Hair follicle dermal papilla cell (primary cell): ENCODE measurements around a stretch of chr10.

DNA sequence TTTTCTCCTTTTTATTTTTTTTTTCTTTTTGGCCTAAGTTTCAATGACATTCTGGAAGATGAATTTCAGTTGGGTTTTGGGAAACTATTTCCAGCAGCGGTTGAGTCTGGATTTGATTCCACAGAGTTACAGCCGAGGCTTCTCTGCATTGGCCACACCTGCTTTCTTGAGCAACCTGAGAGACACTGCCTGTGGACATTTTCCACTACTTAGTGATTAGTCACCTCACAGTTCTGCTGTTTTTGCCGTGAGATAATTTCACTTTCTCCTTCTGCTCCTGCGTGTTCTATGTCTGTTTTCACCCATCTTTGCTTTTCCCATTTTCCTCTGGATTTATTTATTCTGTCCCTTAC is 243.0 kb downstream of the BICC1 start:
- CAGE, long polyA plus RNA = no peak

- CAGE, long polyA plus RNA = no peak
These were observed 176.3 kb upstream of the PHYHIPL start for GRCh38 chr10:59000114-59000485.

DNA sequence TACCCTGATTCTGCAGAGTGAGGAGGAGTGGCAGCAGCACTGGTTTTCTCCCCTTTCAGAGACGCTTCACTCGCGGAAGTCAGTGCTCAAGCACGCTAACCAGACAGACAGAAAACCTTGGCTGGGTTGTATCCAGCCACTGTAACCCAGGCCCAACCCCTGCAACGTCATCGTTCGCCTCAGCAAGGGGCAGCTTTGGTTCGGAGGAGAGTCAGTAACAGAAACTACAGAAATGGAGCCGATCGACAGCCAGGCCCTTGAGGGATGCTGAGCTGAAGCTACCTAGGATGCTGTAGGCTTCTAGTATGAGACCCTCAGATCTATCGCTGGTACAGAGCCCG is 171.0 kb downstream of the SLC16A9 start:
- CAGE, long polyA plus RNA = no peak

GRCh38 chr10:59709195-59709458 is 523 bp downstream of the SLC16A9 start:
- CAGE, long polyA plus RNA = no peak

DNA sequence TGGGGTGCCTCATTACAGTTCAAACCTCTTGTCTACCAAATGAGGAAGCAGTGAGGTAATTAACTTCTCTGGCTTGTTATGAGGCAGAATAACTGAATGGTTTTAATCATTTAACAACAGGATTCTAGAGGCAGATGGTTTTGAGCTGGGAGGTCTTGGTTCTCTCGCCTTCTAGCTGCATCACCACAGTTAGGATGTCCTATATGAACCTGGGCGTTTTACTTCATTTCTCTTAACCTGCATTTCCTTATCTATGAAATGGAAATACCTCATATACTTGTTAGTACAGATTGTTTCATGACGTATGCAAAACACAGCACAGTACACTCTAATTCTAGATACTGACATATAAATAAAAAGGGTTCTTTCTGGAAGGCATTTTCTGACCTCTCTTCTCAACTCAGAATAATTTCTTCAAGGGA is 16.1 kb upstream of the SLC16A9 start:
- CAGE, long polyA plus RNA = no peak

GRCh38 chr10:59785226-59785483 is 31.9 kb upstream of the MRLN start:
- CAGE, long polyA plus RNA = no peak

DNA sequence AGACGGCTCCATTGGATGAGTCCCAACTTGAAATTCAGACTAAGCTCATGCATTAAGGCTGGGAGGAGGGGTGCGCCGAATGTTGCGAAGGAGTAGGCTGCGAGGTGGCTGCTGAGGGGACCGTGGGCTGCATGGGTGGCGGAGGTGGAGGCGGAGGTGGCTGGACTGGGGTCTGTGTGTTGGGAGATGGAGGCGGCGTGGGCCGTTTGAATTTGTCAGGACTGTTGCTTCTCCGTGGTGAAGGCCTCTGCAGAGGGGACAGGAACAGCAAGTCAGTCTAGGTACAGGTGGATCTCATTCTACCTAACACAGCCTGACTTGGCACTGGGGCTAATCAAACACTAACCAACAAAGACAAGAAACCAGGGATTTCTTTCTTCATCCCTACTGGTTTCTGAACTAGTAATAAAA is 39.6 kb upstream of the MRLN start:
- CAGE, long polyA plus RNA = no peak

- CAGE, long polyA plus RNA = no peak
These were observed 58.9 kb downstream of the CCDC6 start for GRCh38 chr10:59847335-59847891.

DNA sequence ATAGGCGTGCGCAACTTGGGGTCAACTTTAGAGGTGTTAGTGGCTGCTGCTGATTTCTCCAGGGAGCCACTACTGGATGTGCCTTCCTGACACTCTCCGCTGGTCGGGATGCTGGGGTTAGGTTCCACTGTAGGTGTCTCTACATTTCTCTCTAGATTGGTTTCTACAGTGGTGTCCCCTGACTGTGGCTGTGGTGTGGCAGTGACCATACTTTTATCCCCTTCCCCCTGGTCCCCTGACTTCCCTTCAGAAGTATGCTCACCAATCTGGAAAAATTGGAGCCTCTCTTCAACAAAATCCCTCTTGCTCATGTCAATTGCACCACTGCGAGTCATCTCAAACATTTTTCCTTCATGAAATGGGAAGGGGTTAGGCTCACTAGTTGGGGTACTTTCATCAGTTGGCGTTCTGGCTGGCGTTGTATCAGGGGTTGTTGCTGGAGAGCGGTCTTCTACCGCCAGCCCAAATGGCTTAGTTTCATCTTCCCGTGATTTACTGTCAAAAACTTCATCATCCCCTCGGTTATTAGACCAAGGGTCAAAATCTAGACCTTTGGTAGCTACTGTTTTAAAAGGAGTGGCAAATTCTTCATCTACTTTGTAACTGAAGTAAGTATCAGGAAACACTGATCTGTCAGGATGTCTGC is 163.5 kb upstream of the CCDC6 start:
- CAGE, long polyA plus RNA = no peak

DNA sequence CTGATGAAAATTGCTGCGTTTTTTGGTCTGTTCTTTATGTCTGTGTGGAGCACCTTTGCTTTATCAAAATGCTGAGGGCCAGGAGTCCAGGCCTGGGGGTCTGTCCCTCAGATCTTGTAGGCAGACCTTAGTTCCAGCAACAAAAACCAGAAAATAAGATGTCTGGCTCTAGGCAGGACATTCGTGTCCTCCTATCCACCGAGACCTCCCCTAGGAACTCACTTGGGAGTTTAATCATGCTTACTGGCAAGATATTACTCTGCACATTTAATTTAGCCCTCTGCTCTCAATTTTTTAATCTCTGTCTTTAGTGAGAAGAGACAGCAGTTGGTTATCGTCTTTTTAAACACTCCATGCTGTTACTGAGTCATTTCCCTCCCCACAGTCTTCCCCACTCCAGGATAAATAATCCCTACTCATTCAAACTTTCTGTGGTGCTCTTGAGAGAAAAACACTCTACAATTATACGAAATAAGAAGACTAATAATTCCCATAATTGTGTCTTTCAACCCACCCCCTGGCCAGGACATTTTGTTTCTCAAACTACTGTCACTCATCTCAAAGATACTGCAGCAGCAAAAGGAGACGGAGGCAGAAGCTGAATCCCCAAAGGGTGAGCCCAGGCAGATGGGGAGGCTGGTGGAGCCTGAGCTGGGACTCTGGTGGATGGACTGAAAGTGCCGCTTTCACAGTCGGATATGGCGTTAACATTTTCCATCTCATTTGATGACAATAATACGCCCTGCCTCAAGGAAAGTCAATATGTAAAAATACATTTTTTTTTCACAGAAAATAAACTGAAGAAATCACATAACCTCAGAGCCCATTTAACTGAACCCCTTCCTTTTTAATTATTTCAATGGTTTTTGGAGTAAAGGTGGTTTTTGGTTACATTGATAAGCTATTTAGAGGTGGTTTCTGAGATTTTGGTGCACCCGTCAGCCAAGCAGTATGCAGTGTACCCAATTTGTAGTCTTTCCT is 84.2 kb downstream of the ANK3 start:
- CAGE, long polyA plus RNA = no peak

DNA sequence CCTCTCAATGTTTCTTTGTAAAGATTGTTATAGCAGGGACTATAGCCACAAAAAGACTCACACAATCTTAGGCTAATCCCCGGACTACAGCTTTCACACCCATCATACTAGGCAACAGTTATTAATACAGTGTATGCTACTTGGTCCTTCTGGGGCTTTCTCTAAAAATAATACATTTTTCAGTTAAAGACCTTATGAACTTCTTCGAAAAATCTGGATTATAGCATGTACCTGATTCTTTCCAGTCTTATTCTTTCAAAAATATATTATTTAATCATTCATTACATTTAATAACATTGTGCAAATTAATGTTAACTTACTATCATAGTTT is 184.1 kb upstream of the CDK1 start:
- CAGE, long polyA plus RNA = no peak

- CAGE, long polyA plus RNA = no peak
These were observed 45.4 kb upstream of the RHOBTB1 start for GRCh38 chr10:60989295-60989863.

DNA sequence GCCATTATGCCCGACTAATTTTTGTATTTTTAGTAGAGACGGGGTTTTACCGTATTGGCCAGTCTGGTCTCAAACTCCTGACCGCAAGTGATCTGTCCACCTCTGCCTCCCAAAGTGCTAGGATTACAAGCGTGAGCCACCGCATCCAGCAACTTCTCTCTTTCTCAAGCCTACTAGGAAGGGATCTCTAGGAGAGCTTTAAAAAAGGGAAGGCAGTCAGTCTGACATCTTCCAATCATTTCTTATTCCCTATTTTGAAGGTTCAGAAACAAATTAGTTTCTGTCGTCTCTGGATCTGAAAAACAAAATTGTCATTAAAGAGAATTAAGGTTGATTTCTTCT is 2.5 kb upstream of the TMEM26 start:
- CAGE, long polyA plus RNA = no peak

DNA sequence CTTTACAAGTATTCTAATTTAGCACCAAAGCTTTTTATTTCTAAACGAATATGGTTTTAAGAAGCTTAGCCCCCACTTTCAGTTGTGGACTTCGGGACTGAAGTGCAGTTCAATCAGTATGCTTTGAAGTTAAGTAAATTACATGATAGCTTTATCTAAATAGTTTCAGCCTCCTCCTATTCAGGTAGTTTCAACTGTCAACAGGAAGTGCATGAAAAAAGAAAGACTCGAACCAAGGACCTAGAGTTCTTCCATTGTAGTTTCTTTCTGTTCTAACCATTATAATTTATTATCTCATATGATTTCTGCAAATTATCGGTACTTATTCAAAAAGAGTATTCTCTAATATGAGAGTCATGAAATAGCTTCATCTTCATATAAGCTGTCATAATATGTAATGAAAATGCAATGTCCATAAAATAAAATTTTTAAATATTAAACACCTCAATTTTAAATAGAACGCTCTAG is 90.1 kb downstream of the CABCOCO1 start:
- CAGE, long polyA plus RNA = no peak

DNA sequence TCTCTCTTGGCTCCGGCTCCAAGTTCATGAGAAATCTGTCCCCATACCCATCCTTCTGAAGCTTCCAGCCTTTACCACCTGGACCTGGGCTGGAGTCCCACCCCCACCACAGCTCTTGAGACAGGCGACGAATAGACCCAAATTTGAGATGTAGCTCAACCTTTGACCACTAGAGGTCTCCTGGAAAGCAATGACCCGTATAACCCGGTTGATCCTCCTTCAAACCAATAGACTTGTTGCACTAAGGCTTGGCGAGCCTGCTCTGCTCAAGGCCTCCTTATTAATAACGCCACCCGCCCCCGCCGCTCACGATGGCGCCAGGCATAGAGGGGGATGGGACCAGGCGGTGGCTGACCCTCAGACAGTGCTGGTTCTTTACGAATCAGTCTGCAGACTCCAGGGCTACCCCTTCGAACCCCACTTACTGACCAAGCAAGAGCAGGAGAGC is 4.5 kb upstream of the ARID5B start:
- CAGE, long polyA plus RNA = no peak

- CAGE, long polyA plus RNA = no peak
These were observed 110.0 kb downstream of the ARID5B start for GRCh38 chr10:62011542-62011874.

DNA sequence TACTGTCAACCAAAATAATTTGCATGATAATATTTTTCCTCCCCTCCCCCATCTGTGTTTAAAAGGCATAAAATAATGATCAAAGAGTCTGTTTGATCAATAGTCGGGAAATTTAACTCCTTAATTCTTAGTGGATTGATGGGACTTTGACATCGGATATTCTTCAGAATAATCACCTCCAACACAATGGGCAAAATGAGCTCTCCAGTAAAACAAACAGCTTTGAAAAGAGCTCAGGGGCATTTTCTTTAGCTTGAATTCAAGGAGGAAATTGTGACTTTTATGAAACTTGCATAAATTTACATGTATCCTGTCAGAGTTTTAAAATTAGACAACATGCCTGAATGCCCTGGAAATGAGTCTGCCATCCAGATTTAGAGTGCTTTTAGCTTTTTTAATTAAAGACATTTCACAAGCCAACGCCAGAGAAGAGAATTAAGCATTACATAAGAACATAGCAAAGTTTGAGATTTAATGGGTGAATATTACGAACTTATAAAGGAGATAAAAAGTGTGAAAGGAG is 118.9 kb downstream of the ARID5B start:
- CAGE, long polyA plus RNA = no peak

- CAGE, long polyA plus RNA = no peak
These were observed 120.1 kb downstream of the ARID5B start for GRCh38 chr10:62021720-62021973.

- CAGE, long polyA plus RNA = no peak
These were observed 137.2 kb downstream of the ARID5B start for GRCh38 chr10:62038470-62039428.

GRCh38 chr10:62046485-62047499 is 145.3 kb downstream of the ARID5B start:
- CAGE, long polyA plus RNA = no peak